ENCODE results near the gene ZNF429.

- PRO-cap = no peak
Measured at GRCh38 chr19:21087798-21088306, 5.8 kb downstream of the ZNF714 start.

DNA sequence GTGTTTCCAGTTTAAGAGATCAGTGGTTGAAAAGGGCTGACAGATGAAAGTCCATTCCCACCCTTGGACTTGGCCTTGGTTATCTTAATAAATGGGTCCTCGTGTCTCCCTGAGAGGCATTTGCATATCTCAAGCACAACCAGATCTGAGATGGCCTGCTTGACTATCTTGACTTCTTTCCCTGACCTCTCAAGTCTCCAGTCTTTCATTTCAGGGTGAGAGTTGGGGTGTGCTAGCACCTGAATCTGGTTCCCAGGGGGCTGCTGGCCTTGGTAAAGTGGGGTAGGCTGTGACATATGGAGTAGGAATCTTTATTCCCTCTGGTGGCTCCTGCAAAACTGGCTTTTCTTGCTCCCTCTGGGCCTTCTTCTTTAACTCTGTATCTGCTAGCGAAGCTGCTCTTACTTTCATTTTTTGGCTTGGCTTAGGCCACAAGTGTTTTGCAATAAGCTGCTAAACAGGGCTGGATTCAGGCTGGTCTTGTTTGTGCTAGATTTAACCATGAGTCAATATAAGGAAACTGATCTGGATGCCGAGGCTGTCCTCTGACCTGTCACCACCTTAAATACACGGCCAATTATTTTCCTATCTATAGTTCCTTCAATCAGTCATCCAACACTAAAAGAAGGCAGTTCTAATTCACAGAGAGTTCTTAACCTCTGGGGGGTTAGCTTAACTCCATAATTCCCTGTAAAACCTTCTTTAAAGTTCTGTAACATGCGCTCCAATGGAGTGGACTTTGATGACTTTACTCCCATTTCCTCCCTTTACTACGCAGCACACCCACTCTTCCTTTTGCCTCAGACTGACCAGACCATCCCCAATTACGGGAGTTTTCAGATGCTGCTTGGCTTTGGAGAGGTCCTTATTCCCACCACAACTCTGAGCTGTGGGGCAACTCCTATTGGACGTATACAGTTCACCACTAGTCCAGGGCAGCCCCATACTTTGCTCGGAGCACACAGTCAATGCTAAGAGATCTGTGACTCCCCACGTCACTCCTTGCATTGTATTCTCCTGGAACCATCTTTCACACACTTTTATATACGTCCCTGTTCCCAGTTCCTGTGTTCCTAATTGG is 42.5 kb downstream of the ZNF493 start:
- PRO-cap = unidirectional peak, plus-strand start at position 592 of the sequence

DNA sequence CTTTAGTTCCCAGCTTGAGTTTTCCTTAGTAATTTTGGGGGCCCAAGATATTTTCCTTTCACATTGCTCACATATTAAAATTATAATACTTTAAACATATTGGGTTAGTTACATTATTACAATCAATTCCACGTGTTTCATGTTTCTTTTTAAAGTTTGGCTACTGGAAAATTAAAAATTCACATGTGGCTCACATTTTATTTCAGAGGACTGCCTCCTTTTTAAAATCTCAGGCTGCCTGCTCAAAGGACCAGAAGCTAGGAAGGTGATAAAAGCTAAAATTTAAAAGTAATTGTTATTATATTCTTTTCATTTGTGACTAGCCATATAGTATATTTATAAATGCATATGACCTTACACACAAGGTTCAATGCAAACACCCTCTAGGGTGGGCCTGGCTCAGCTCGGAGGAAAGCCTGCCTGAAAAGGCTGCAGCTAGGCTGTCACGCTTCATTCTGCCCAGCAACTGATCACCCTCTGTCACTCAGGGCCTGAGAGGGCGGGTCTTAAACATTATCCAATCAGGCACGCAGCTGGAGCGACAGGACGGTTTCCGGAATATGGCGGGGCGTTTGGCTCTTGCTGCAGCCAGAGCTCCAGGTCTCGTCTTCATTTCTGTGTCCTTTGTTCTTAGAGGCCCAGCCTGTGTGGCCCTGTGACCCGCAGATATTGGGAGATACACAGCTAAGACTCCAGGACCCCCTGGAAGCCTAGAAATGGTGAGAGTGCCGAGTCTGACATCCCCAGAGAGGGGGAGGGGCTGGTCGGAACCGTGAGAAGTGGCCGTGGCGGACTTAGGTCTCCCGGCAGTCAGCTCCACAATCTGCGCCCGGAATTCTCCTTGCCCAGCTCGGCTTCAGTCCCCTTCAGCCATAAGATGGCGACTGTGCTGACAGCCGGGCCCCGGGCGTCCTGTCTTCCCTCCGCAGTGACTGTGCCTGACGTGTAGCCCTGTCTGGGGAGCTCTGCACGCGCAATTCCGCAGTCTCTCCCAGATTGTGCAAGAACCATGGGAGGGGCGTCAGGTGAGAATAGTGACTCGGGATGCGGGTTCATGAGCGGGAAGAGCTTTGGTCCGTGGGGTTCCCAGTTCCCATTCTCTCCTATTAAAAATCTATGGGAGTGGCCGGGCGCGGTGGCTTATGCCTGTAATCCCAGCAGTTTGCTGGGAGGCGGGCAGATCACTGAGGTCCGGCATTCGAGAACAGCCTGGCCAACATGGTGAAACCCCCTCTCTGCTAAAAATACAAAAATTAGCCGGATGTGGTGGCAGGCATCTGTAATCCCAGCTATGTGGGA is at the start of gene ZNF429:
ZNF429 (plus strand) TSS at position 547 of the 1,299 bp plus-strand sequence.
- PRO-cap = unidirectional peak, plus-strand start at position 549 of the sequence; bidirectional peak, plus-strand start at position 1,034 of the sequence, minus-strand start at position 930 of the sequence; bidirectional peak, plus-strand start at position 1,179 of the sequence, minus-strand start at position 1,108 of the sequence

GRCh38 chr19:21835150-21835728 is 743 bp downstream of the ZNF43 start:
- PRO-cap = no peak

GRCh38 chr19:21881640-21881890 is 45.6 kb upstream of the ZNF43 start:
- PRO-cap = no peak

- PRO-cap = no peak
Measured at GRCh38 chr19:22028594-22028943, 17.8 kb upstream of the ZNF208 start.

GRCh38 chr19:22518131-22518615 is 96.0 kb upstream of the ZNF98 start:
- PRO-cap = no peak

DNA sequence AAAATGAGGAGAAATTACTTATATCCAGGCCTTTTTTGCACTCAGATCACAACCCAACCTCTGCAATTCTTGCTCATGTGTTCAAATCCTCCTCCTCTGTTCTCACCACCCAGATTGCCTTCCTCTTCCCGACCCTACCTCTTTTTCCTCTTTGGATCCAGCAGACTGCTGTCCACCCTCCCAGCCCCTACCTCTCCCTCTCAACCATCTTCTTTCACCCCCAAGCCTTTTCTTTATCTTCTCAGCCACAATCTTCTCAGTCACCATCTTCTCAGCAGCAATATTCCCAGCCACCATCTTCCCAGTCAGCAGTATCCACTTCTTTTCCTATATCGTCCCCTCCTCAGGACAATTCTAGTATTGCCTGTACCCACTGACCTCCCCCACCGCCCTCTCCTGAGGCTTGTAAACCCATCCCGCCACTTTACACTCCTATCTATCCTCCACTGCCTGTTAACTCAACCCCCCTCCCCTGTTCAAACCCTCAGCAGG is 49.8 kb downstream of the ZNF91 start:
- PRO-cap = no peak

GRCh38 chr19:23379586-23380075 is 15.6 kb downstream of the ZNF91 start:
- PRO-cap = no peak

GRCh38 chr19:23393792-23394132 is 1.5 kb downstream of the ZNF91 start:
- PRO-cap = no peak

DNA sequence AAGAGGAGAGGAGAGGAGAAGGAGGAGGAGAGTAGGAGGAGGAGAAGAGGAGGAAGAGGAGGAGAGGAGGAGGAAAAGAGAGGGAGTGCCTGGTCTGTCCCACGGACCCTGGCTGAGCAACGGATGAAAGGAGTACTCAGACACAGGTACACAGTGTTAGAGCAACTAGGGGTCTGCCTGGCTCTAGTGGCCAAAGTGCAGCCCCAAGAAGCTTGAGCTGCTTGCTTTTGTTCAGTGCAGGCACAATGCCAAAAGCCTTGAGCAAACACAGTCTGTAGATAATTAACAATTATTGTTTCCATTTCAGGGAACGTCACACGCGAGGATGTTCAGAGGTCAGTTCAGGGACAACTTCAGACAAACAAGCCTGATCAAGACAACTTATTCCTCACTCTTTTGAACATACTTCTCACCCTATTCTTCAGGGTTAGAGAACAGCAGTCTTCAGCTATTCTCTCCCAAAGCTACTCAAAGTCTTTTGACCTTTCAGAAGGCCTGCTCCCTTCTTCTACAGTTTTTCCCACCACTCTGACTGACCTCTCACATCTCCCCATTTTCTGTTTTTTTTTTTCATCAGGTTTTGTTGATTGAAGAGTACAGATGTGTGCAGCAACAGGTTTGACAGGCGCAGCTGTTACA is 32.1 kb upstream of the ZNF726 start:
- PRO-cap = no peak

DNA sequence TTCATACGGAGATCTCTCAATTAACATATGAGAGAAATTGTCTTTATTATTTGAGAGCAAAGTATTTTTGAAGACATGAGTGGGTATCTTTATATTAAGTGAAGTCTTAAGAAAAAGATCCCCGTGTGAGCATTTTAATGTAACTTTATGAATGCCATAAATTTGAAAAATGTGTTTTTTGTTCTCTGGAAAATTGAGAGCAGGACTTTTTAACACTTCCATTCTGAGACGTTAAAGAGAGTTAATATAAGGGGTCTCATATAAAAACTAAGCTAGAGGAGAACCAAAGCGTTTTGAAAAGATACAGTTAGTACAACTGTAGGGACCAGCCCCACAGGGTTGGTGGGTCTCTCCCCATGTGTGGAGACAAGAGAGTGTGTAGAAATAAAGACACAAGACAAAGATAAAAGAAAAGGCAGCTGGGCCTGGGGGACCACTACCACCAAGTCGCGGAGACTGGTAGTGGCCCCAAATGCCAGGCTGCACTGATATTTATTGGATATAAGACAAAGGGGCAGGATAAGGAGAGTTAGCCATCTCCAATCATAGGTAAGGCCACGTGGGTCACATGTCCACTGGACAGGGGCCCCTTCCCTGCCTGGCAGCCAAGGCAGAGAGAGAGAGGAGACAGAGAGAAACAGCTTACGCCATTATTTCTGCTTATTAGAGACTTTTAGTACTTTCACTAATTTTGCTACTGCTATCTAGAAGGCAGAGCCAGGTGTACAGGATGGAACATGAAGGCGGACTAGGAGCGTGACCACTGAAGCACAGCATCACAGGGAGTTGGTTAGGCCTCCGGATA is 1411.2 kb downstream of the UQCRFS1 start:
- PRO-cap = no peak

- PRO-cap = no peak
Measured at GRCh38 chr19:28508521-28509249, 704.3 kb downstream of the UQCRFS1 start.

DNA sequence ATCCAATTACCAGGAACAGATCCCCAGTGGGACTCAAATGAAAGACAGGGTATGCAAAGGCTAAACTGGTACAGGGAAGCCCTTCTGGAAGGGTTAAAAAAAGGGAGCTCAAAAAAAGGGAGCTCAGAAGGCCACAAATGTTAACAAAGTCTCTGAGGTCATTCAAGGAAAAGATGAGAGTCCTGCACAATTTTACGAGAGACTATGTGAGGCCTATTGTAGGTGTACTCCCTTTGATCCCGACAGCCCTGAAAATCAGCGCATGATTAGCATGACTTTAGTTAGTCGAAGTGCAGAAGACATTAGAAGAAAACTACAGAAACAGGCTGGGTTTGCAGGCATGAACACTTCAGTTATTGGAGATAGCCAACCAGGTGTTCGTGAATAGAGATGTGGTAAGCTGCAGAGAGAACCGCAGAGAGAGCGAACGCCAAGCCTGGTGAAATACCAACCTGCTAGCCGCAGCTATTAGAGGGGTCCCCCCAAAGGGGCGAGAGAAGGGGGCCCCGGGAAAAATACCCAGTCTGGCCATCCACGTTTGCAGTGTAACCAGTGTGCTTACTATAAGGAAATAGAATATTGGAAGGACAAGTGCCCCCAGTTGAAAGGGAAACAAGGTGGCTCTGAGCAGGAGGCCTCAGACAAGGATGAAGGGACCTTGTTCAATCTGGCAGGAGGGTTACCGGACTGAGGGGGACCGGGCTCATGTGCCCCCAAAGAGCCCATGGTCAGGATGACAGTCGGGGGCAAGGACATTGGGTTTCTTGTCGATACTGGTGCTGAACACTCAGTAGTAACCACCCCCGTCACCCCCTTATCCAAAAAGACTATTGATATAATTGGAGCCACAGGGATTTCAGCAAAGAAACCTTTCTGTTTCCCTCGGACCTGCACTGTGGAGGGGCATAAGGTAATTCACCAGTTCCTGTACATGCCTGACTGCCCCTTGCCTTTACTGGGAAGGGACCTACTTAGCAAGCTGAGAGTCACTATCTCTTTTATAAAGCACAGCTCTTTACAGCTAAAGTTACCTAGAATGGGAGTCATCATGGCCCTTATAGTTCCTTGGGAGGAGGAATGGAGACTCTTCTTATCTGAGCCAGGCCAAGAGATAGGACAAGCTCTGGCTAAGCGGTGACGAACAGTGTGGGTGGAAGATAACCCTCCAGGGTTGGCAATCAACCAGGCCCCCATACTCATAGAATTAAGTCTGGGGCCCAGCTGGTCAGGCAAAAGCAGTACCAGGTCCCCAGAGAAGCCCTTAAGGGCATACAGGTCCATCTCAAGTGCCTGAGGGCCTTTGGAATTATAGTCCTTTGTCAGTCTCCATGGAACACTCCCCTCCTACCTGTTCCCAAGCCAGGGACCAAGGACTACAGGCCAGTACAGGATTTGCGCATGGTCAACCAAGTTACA is 604.0 kb downstream of the UQCRFS1 start:
- PRO-cap = no peak

- PRO-cap = no peak
Measured at GRCh38 chr19:28637368-28637576, 575.7 kb downstream of the UQCRFS1 start.

DNA sequence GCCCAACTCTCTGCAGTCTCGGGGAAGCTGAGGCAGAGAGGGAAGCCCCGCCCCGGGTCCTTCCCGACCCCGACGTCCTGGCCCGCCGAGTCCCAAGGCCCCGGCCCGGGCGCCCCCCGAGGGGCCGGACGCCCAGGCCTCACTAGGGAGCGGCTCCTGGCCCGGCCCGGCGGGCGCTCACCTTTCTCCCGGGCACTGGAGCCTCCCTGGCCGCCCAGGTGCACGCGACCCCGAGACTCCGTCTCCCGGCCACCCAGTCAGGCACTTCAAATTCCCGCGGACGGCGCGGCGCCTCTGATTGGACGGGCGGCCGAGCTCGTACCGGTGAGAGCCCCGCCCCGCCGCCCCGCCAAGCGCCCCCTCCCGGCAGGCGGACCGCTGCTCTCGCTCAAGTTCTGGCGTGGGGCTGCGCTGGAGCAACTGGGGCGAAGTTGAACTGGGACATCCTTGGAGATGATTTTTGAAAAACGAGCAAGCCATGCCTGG is 485.5 kb downstream of the UQCRFS1 start:
- PRO-cap = no peak

GRCh38 chr19:28793281-28793730 is 419.6 kb downstream of the UQCRFS1 start:
- PRO-cap = no peak

- PRO-cap = no peak
Measured at GRCh38 chr19:28883339-28883874, 329.5 kb downstream of the UQCRFS1 start.

DNA sequence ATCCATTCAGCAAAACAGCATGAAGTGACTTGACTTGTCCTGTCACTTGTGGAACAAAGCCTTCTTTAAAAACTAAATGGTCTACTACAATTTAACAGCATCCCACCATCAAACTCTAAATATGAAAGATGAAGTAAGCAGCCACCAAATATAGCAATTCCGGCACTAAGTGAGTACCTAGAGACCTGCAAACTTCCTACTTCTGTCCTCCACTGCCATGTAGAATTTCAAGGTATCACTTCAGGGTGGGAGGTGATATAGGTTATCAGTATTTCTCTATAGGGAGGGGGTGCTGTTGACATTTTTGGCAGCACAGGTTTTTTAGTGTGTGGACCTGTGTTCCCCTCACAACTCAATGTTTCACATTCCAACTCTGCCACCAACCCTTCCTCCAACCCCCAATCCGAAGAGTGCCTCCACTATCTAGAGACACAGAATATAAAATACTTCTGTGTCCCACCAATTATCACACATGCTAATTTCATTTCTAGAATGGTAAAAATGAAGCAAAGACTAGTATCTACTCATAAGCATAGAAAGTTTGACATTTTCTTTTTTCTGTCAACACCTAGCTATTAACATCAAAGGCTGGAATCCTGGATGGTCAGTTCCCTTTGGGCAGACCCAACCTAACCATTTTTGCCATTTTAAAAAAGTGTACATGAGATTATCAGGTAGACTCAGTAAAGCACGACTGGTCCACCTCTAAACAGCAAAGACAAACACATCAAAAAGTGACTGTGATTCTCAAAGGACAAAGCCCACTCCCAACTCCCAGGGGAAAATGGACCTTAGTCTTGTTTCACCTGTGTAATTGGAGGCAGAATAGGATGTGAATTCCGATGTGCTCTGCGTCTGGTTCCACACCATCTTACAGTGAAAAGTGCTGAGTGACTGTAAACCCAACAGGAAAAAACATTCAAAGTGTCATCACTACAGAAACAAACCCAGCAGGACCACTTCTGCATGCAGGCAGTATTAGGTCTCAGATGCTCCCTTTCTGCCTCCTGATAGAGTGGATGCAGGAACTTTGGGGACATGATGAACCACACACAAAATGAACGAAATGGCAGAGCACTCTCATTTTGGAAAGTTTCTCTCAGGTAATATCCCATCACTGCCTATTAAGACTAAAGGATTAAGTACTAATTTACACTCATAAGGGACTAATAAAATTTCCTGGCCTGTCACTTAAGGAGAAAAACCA is 6.8 kb downstream of the UQCRFS1 start:
- PRO-cap = no peak

DNA sequence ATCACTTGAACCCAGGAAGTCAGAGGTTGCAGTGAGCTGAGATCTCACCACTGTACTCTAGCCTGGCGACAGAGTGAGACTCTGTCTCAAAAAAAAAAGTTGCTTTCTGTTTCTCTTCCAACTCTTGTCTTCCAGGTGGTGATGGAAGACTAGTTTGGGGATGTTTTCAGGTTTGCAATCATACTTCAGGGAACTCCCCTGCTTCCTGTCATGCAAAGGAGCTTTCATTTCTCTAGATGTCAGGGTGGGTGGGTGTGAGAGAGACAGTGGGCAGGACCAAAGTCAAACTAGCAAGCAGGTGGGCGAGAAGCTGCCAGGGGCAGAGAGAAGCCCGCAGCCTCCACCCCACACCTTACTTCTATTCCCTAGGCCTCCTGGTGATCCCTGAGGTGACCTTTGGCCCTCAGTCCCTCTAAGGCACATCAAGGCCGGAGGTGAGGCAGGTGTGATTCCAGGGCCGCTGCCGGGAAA is 25.7 kb downstream of the CCNE1 start:
- PRO-cap = no peak

All from gallbladder (tissue), 1 donor.